Measurements from ENCODE around the genes SOX30, CLINT1, UBLCP1 and C1QTNF2.

GRCh38 chr5:157533099-157533711 lies 42.4 kb downstream of the ADAM19 start:
- RRBS: no CpG with 5 or more reads among the region's 13 CpGs

- RRBS: 11% methylated on average over 18 of the region's 90 CpGs
Observed at GRCh38 chr5:157651477-157652709, at the start of gene SOX30. TSS of gene SOX30 (minus strand) at chr5:157652438.

- RRBS: no CpG with 5 or more reads among the region's 1 CpG
Observed at GRCh38 chr5:157786366-157787188, 43.1 kb downstream of the LSM11 start.

DNA sequence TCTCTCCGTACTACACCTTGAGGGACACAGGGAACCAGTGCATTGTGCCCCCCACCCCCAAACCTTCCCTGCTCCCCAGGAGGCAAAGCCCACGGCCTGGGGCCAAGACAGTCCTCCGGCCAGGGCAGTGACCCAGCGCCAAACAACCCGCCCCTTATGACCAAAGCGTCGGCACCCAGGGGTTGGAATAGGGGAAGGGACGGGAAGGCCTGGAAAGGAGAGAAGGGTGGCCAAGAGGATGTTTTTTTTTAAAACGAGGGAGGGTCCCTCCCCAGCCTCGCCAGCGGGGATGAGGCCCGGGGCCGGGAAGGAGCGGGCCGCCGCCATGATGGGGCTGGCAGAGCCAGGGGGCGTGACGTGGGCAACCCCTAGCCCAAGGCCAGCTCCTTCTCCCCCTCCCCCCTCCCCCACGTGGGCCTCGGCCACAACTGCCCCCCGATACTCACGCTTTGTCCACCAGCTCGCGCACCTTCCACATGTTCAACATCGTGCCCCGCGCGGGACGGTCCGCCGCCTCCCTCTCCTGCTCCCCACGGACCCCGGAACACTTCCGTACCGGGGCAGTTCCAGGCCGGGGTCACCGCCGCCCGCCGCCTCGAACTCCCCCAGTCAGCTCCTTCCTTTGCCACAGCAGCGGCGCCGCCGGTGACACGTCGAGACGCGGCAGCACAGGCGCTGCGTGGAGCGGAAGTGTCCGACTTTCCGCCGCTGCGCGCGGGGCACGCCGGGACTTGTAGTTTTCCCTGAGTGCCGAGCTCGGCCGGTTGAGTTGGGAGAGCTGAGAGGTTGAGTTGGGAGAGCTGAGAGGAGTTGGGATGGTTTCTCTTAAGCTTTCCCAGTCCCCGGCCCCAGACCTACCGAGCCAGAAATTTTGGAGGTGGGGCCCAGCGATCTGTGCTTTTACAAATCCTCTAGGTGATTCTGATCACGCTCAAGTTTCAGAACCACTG lies at the start of gene CLINT1:
Gene CLINT1 (minus strand): TSS at position 662 of the 950 bp plus-strand sequence.
- RRBS: 2% methylated on average over 27 of the region's 67 CpGs

DNA sequence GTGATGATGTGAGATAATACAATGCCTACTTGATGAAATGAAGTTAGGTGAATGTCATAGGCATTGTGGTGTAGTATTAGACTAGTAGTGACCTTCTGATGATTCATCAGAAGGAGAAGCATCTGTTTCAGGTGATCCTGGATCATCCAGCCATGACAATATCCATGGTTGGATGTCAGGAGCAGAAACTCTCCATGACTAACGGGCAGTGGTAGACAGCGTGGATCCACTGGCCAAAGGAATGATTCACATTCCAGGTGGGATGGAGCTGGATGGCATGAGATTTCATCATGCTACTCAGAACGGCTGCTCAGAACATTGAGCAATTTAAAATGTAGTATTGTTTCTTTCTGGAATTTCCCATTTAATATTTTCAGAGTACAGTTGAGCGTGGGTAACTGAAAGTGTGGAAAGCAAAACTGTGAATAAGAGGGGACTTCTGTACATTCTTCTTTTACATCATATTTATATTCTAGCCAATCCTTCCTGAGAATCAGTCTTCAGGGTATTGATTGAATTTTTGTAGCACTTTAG lies 11.9 kb upstream of the CLINT1 start:
- RRBS: no CpG with 5 or more reads among the region's 4 CpGs

- RRBS: no CpG with 5 or more reads among the region's 12 CpGs
Observed at GRCh38 chr5:158075114-158075723, 216.3 kb upstream of the CLINT1 start.

- RRBS: no CpG with 5 or more reads among the region's 1 CpG
Observed at GRCh38 chr5:158431800-158432217, 572.9 kb upstream of the CLINT1 start.

- RRBS: no CpG with 5 or more reads among the region's 6 CpGs
Observed at GRCh38 chr5:158803091-158803769, 296.5 kb downstream of the EBF1 start.

DNA sequence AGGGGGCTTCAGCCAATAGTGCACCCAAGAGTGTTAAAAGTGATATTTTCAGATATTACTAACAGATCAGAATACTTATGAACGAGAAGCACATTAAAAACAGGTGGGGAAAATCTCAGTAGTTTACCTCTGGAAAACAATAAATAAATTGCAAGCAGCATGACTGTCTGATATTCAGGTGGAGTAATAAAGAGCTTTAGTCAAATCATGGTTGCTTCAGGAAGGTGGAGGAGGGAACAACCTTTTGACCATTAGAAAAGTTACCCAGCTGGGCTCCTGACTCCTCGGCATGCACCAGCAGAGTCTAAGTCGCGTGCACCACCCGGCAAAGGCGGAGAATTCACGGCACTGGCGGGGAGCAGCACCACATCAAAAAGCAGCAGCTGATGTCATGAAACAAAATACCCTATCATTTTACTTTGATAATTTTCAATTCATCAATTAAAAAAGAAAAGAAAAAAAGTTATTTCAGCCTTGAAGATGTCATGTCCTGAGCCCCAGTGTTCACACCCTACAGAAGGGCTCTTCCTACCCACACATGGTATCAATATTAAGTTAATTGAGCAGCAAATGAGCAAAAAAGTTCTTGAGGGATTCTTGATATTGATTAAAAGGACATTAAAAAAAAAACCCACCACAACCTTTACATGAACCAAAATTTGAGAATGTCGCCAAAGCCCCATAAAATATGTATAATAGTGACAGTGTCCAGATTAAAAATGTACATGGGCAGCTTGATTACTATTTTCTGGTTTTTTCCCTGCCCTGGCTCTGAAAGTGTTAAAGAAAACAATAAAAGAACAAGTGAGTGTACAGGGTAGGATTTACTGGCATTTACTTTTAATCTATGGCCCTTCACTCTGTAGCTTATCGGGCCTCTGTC lies 34.4 kb downstream of the EBF1 start:
- RRBS: no CpG with 5 or more reads among the region's 10 CpGs

GRCh38 chr5:159090938-159091514 lies 8.7 kb downstream of the EBF1 start:
- RRBS: no CpG with 5 or more reads among the region's 6 CpGs

DNA sequence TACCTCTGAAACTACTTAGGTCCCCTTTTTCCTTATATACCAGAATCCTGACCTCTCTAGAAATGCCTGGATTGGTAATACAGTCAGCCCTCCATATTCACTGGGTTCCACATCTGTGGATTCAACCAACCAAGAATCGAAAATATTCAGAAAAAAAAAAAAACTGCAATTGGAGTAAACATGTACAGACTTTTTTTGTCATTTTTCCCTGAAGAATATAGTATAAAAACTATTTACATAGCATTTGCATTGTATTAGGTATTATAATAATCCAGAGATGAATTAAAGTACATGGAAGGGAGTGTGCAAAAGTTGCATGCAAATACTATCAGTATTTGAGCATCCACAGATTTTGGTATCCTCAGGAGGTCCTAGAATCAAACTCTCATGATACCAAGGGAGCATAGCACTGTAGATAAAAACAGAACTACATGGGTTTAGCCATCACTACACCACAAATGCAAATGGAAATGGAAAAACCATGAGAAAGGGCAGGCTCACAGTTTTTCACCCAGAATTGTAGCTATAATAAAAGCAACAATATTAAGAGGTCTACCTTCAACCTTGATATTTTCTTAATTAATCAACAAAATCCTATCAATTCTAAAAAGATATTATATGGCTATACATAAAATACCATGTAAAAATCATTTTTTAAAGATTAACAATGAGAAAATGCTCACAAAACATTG lies 17.3 kb downstream of the RNF145 start:
- RRBS: no CpG with 5 or more reads among the region's 1 CpG

DNA sequence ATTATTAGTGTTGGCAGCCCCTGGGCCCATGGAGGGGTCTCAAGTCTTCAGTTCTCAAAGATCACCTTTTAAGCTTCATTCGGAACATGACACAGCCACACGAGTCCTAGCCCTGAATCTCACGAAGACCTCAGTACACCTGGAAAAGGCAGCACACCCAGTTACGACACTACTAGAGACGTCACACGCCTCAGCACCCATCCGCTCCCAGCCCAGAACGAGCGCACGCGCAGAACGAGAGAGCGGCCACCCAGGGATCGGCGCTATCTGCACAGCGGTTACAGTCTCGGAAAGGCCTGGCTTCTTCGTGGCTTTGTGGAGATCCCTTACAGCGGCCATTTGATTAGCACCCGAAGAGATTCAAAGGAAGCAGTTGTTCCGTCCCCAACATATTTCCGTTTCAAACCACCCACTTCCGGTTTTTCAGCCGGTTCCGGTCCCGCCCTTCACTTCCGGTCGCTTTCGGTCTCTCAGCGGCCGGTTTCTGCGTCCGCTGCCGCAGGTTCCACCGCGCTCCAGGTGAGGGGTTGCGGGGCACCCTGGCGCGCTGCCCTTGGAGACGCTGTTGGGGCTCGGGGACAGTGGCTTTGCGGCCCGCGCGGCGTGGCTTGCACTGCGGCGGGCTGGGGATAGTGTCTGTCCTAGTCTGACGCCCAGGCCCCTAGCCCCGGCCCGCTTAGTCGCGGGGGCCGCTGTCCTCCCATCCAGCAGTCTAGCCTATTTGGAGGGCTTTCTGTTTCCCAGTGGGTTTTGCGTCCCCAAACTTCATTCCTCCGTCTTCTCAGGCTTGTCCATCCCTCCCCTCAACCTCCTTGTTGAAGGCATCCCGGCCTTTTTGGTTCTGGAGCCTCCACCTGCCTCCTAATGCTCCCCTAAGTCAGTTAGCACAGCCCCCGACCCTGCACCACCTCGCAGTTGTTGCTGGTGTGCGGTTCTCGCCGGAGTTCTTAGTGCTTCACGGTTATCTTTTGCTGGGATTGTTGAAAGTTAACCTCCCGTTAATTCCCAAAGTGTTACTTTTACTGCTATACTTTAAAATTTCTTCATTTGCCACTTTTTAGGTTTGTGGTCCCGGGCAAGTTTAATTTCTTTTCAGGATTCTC lies at the start of gene UBLCP1:
Gene UBLCP1 (plus strand): TSS at position 449 of the 1,103 bp plus-strand sequence.
- RRBS: 0% methylated on average over 4 of the region's 65 CpGs

DNA sequence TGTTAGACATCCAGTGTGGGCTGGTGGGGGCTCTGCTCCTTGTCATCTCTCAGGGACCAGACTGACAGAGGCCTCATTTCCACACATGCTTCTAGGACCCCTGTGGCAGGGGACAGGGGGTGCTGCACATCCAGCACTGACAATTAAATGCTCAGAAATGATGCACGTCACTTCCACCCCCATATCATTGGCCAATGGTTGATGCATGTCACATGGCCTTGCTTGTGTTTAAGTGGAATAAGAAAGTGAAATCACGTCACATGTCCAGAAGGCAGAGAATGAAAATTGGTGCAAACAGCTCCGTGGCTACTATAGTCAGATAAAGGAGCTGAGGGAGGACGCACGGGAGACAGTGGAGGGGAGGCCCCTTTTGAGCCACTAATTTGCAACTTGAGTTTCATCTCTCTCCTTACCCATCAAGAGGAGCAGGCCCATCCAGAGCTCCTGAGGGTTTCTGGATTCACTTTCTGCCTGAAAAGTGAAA lies 134.1 kb upstream of the ADRA1B start:
- RRBS: no CpG with 5 or more reads among the region's 5 CpGs

DNA sequence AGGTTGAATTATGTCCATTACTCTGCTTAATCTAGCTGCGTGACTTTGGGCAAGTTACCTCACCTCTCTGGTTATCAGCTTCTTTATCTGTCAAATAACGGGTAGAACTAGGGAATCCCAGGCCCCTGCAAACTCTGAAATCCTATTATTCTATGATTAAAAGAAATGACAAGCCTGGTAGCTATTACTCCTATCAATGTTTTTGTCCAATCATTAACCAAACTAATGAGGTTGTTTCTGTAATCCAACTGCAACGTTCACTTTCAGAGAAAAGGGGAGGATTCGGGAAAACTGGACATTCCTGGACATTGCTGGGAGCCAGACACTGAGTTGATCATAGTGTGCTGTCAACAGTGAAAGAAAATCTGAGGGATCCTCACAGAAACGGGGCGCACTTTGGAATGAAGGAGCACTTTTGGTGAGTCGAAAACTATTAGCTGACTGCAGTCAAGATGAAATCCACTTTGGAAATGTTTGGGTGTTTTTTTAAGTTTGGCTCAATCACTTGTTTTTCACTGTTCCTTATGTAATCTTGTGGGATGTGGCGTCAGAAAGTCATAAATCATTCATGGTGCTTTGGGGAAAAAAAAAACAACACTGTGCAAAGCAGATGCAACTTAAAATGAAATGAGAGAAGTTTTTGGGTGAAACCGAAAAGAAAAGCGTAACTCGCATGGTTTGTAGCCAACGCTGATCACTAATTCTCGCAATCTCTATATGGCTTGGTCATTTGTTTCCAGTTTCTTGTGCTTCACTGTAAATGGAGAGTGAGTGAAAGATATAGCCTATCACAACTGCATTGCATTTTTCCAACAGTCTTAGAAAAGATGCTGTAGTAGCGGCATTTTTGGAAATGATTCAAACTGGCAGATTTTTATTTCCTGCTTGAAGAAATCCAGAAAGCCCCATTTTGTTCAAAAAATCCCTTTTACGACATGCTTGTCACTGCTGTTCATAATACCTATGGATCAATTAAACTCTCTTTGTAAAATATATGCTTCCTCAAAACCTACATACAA lies 51.2 kb upstream of the ADRA1B start:
- RRBS: no CpG with 5 or more reads among the region's 15 CpGs

DNA sequence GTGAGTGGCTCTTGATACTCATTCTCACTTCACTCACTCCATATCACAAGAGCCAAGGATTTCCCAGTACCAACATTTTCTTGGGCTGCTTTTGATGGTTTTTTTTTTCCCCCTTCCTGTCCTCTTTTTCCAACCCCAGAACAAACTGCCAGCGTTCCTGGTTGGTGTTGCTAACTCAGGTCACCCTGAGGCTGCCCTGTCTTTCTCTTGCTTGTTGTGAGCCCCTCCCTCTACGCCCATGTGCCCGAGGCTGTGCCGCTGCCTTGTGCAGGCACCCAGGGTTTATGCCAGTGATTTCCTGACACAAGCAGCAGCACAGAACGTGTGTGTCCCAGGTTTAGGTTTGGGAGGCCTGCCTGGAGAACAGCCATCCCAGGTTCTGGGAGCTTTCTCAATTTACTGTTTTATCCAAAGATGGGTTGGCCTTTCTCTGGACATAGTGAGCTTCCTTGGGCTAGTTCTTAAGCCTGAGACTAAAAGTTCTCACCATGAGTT lies 53.8 kb downstream of the TTC1 start:
- RRBS: no CpG with 5 or more reads among the region's 5 CpGs

- RRBS: no CpG with 5 or more reads among the region's 11 CpGs
Observed at GRCh38 chr5:160064919-160065827, 54.1 kb downstream of the PWWP2A start.

DNA sequence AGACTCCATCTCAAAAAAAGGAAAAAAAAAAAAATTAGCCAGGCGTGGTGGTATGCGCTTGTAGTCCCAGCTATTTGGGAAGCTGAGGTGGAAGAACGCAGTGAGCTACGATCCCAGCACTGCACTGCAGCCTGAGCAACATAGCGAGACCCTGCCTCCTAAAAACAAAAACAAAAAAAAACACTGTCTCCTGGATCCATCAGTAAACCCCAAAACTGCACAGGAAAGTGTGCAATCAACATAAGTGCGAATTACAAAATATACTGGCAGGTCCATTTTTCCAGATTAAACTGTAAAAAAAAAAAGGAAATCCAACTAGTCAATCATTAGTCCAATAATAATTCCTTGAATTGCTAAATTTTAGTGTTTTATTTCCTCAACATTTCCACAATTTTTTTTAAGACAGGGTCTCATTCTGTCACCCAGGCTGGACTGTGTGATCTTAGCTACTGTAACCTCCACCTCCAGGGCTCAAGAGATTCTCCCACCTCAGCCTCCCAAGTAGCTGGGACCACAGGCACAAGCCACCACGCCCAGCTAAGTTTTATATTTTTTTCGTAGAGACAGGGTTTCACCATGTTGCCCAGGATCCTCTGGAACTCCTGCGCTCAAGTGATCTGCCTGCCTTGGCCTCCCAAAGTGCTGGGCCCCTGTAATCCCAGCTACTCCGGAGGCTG lies 3.4 kb downstream of the PWWP2A start:
- RRBS: no CpG with 5 or more reads among the region's 10 CpGs

DNA sequence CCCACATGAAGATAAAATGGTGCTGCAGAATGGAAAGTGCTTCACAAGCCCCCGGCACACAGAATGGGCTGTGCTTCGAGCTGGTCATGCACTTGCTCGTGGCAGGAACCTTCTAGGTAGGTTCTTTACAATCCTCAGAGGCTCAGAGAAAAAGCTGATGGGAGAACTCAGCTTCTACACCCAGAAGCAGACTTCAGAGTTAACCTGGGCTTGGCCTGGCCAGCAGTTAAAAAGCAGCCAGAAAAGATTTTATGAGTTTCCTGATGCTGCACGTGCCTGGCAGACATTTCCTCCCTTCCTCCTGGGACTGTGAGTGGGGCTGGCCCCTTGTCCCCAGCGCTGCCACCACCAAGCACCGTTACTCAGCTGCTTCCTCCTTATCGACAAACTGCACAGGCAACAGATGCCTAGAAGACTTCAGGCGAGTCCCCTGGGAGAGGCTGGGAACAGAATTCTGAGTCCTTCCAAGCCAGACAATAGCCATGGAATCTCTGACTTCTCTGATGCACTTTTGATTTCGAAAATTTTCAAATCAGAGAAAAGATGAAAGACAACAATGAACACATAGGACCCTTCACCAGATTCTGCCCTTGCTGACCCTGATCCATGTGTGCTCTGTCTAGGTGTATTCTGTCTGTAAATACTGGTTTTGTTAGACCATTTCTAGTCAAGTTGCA lies 33.4 kb downstream of the FABP6 start:
- RRBS: no CpG with 5 or more reads among the region's 9 CpGs

DNA sequence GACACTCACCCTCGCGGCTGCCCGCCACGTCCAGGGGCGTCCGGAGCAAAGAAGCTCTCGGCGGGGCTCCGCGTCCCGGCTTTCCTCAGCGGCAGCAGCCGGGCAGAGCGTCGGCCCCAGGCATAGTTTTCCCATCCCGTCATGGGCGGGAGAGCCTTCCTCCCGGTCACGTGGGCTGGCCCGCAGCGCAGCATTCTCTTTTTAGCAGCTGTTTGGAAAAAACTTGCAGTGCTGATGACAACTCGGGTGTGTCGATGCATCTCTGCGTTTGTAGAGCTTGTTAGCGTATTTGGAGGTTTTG lies at the start of gene C1QTNF2:
Gene C1QTNF2 (minus strand): TSS at position 124 of the 301 bp plus-strand sequence.
- RRBS: 1% methylated on average over 11 of the region's 25 CpGs

GRCh38 chr5:160413450-160413859 lies 5.4 kb downstream of the SLU7 start:
- RRBS: no CpG with 5 or more reads among the region's 3 CpGs